Omental fat pad (tissue), 4 donors: ENCODE data around the gene BACH1.

GRCh38 chr21:22421312-22421899 is 1423.2 kb downstream of the NCAM2 start:
- PRO-cap = no peak
- RAMPAGE, long total RNA, 4 experiments = no peak in any of the 4 experiments

DNA sequence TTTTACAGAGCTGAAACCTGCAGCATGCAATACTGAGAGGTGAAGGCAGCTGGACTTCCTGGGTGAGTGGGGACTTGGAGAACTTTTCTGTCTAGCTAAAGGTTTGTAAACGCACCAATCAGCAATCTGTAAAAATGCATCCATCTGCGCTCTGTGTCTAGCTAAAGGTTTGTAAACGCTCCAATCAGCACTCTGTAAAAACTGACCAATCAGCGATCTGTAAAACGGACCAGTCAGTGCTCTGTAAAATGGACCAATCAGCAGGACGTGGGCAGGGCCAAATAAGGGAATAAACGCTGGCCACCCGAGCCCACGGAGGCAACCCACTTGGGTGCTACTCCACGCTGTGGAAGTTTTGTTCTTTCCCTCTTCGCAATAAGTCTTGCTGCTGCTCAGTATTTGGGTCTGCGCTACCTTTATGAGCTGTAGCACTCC is 1750.5 kb downstream of the MRPL39 start:
- PRO-cap = no peak
- RAMPAGE, long total RNA, 4 experiments = no peak in any of the 4 experiments

GRCh38 chr21:25424658-25424927 is 182.7 kb downstream of the MRPL39 start:
- PRO-cap = no peak
- RAMPAGE, long total RNA, 4 experiments = no peak in any of the 4 experiments

DNA sequence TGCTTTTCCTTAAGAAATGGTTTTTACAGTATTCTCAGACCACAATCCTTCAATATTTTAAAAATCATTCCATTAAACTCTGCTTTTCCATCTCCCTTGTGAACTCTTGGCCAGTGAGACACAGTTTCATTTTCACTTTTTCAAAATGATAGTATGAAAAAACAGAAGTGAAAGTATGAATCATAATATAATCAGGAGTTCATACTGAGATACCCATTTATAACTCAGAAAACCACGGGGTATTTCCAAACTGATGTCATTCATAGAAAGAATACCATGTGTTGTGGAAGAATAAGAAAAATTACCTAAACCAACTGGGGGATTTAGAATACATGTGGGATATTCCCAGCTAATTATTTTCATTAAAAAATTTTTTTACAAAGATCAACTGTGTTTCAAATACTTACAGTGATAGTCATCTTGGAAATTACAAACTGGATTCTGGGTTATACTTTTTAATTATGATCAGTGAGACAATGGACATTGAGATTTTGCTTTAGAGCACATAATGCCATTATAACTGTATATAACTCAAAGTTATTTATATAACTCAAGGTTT is 149.8 kb downstream of the MRPL39 start:
- PRO-cap = no peak
- RAMPAGE, long total RNA, 4 experiments = no peak in any of the 4 experiments

GRCh38 chr21:25879130-25879380 is 144.3 kb downstream of the GABPA start:
- PRO-cap = no peak
- RAMPAGE, long total RNA, 4 experiments = no peak in any of the 4 experiments

DNA sequence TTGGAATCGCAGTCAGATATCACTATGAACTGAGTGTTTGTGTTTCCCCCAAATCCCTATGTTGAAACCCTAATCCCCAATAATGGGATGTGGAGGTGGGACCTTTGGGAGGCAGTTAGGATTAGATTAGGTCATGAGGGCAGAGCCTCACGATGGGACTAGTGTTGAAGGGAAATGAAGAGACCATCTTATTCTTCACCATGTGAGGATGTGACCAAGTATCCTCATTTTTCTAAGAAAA is 144.5 kb downstream of the GABPA start:
- PRO-cap = no peak
- RAMPAGE, long total RNA, 4 experiments = no peak in any of the 4 experiments

GRCh38 chr21:25897384-25897845 is 162.6 kb downstream of the GABPA start:
- PRO-cap = no peak
- RAMPAGE, long total RNA, 4 experiments = no peak in any of the 4 experiments

GRCh38 chr21:25929900-25930332 is 195.1 kb downstream of the GABPA start:
- PRO-cap = no peak
- RAMPAGE, long total RNA, 4 experiments = no peak in any of the 4 experiments

DNA sequence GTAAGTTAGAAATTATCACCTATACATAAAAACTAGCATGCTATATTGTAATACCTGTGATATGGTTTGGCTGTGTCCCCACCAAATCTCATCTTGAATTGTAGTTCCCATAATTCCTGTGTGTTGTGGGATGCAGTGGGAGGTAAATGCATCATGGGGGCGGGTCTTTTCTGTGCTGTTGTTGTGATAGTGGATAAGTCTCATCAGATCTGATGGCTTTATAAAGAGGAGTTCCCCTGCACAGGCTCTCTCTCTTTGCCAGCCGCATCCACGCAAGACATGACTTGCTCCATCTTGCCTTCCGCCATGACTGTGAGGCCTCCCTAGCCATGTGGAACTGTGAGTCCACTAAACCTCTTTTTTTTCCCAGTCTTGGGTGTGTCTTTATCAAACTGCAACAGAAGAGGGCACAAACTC is 10.3 kb downstream of the ADAMTS1 start:
- PRO-cap = no peak
- RAMPAGE, long total RNA, 4 experiments = no peak in any of the 4 experiments

DNA sequence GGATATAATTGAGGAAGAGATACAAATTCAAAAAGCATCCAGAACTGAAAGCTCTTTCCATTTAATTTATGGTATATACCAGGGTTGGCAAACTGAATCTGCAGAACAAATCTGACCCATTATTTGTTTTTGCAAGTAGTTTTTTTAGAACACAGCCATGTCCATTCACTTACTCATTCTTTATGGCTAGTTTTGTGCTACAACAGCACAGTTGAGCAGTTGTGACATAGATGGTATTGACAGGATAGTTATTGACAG is 9.6 kb downstream of the ADAMTS1 start:
- PRO-cap = no peak
- RAMPAGE, long total RNA, 4 experiments = no peak in any of the 4 experiments

GRCh38 chr21:26839372-26840193 is 5.6 kb downstream of the ADAMTS1 start:
- PRO-cap = no peak
- RAMPAGE, long total RNA, 4 experiments = no peak in any of the 4 experiments

DNA sequence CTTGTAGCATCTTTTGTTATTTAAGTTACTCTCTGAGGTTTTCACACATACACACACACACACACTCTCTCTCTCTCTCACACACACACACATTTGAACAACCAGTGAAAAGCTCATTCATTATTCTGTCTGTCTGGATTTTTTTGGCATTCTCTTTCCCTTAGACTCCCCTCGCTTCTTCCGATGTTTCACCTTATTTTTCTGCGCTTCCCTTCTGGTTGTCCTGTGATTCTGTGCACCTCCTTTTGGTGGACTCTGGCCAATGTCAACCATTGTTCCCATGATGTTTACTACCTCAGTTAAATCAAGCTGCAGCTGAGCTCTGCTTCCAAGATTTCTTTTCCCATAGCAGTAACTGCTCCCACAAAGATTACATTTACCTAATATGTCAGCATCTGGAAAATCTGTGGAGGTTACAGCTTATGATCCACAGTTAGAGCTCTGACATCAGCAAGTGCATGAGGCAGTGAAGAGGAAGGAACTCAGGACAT is 69.8 kb upstream of the ADAMTS5 start:
- PRO-cap = no peak
- RAMPAGE, long total RNA, 4 experiments = no peak in any of the 4 experiments

GRCh38 chr21:28256063-28256896 is 628.9 kb downstream of the N6AMT1 start:
- PRO-cap = no peak
- RAMPAGE, long total RNA, 4 experiments = no peak in any of the 4 experiments

GRCh38 chr21:28832266-28832612 is 52.9 kb downstream of the N6AMT1 start:
- PRO-cap = no peak
- RAMPAGE, long total RNA, 4 experiments = no peak in any of the 4 experiments

DNA sequence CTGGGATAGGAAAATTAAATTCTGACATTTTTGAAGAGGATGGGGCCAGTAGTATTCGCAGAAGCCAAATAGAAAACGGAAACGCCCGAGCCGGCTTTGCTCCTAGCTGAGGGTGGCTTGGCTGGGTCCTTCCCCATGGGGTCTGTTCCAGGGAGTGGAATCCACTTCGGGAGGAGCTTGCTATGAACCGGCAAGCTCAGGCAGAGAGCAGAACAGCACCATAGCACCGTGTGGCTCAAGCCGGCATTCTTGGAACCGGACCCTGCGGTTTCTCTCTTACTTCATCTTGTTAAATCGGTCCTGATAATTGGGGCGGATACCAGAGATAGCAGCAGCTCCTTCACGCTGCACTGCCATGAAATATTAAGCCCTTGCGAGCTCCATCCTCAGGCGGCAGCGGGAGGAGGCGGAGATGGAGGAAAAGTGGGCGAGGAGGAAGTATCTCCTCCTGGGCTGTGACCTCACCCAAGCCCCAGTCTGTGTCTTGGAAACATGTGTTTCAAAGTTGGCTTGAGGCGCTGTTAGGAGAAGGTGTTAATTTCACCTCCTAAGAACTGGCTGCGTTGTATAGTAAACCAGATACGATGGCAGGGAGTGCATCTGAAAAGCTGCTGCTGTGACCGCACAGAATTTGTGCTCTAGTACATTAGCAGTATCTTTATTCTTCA is 25.0 kb downstream of the MAP3K7CL start:
- PRO-cap = no peak
- RAMPAGE, long total RNA, 4 experiments = no peak in any of the 4 experiments

DNA sequence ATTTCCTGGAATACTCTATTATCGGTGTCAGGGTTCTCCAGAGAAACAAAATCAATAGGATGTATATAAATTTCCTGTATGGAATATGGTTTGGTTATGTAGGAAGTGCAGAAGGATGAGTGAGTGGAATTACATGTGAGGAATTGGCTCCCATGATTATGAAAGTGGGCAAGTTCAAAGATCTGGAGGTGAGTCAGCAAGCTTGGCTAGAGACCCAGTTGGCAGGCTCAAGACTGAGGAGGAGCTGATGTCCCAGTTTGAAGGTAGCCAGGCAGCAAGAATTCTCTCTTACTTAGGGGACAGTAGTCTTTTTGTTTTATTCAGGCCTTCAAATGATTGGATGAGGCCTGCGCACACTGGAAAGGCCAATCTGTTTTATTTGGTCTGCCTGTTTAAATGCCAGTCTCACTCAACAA is 57.5 kb downstream of the MAP3K7CL start:
- PRO-cap = no peak
- RAMPAGE, long total RNA, 4 experiments = no peak in any of the 4 experiments

DNA sequence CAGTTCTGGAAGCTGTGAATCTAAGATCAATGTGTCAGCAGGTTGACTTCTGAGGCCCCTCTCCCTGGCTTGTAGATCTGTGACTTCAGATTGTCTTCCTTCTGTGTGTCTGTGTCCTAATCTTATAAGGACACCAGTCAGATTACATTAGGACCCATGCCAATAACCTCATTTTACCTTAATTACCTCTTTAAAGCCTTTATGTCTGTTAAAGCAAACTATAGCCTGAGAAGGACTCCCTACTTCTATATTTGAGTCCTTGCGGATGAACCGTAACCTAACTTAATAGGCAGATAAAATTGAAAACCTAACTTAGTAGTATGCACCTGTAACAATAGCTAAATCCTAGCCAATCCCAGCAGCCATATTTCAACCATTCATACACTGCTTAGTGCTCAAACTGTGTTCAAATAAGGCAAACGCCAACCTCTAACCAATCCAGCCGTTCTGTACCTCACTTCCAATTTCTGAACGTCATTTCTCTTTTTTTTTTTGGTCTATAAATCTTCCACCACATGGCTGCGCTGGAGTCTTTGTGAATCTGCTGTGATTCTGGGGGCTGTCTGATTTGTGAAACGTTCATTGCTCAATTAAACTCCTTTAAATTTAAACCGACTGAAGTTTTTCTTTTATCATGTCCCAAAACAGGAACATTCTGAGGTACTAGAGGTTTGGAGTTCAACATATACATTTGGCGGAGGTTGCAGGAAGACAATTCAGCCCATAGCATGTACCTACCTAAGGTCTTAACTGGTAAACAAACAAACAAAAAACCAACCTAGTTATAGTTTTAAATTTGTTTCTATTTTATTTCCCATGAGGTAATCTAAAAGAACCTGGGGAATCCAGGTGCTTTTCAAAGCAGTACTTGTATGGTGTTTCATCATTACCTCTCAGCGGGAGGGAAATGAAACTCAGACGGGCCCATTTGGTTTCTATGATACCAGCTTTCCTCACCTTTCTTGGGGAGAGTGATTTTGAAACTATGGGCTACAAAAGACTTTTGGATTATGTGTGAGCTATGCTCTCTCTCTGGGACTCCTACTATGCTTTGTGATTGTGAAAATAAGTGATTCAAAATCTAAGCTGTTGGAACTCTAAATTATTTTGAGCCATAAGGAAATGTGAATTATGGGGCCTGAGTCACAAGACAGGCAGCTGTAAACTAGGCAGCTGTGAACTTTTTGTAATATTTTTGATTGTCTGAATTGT is 65.5 kb upstream of the BACH1 start:
- PRO-cap = no peak
- RAMPAGE, long total RNA, 4 experiments = no peak in any of the 4 experiments

- PRO-cap = unidirectional peak, plus-strand start at chr21:29298922
- RAMPAGE, long total RNA, 4 experiments = start-site peak on the plus strand in 2 of 4 experiments, at chr21:29298866-29298942 at its widest, 52 to 825 reads per replicate
Observed at GRCh38 chr21:29298170-29298985, at the start of gene BACH1. Gene BACH1, plus strand, starts transcription at chr21:29298922.

DNA sequence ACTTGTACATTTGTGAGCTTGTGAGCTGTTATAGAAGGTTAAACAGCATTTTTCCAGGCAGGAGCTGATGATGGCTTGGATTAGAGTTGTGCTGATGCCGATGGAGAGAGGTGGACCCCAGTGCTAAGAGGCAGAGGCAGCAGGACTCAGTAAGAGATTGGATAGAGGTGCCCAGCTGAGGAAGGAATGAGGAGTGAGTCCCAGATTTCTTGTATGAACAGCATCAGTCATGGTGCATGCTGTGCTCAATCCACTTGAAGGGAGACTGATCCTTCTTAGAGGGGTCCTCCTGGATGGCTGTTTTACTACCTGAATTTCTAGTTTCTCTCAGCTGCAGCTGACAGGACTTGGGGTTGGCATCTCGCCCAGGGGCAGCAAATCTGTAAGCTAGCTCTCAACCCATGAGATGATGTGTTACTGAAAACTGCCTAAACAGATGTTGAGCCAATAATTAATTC is 19.5 kb downstream of the BACH1 start:
- PRO-cap = no peak
- RAMPAGE, long total RNA, 4 experiments = no peak in any of the 4 experiments

DNA sequence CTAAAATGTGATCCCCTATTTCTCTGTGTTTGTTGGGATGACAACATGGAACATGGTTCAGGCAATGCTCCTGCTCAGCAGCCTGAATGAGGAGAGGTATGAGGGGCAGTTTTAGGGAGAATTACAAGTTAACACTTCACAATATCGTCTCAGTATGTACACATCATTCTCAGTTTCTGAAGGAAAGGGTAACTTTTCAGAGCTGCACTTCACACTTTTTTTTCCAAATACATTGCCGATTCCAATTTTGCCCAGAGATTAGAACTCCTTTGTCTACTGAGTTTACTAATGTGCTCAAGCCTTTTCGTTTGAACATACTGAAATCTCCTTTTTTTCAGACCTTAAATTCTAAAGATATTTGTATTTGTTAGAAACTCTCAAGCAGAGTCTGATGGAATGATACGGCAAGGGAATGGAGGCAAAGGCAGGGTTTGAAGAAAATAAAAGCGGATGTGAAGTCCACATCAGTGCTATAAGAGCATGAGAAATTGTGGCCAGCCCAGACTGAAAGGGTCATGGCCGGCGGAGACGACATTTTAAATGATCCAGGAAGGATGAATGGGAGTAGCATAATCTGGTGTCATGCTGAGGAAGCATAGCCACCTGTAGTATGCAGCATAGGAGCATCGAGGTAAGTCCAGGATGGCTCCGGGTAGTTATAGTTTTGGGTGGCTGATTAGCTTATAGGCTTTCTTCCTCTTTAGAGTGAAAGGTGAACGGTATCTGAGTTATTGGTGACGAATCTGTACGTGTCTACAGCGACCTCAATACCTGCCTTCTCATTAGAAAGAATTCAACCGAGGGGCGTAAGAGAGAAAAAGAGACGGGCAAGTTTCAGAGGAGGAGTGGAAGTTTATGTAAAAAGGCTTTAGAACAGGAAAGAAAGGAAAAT is 129.1 kb downstream of the BACH1 start:
- PRO-cap = no peak
- RAMPAGE, long total RNA, 4 experiments = no peak in any of the 4 experiments